Umbilical cord (tissue), 2 donors: ENCODE measurements around the genes MED27 and NTNG2.

GRCh38 chr9:131595867-131596417 is 50.6 kb downstream of the PRRT1B start:
- RAMPAGE, long total RNA, result no peak

DNA sequence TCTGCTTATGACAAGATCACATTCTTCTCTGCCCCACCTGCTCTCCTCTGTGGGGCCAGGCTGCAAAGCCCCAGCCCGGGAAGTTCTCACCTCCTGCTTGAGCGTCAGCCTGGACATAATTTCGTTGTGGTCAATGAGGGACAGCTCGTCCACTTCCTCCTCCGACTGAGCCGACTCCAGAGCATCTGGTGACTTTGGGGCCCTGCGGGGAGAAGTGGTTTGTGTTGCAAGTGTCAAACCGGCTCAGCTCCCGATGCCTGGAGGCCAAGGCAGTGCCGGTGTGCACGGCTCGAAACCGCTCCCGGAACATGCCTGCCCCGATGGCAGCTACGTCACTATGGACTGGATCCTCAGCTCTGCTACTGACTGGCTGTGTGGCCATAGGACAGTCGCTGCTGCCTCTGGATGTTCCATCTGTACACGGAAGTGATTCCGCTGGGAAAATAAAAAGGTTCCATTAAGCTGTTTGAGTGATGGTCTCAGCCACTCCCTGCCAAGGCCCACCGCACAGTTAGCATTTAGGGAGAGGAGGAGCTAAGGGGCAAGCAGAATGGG is 52.9 kb downstream of the PRRT1B start:
- RAMPAGE, long total RNA, result no peak

DNA sequence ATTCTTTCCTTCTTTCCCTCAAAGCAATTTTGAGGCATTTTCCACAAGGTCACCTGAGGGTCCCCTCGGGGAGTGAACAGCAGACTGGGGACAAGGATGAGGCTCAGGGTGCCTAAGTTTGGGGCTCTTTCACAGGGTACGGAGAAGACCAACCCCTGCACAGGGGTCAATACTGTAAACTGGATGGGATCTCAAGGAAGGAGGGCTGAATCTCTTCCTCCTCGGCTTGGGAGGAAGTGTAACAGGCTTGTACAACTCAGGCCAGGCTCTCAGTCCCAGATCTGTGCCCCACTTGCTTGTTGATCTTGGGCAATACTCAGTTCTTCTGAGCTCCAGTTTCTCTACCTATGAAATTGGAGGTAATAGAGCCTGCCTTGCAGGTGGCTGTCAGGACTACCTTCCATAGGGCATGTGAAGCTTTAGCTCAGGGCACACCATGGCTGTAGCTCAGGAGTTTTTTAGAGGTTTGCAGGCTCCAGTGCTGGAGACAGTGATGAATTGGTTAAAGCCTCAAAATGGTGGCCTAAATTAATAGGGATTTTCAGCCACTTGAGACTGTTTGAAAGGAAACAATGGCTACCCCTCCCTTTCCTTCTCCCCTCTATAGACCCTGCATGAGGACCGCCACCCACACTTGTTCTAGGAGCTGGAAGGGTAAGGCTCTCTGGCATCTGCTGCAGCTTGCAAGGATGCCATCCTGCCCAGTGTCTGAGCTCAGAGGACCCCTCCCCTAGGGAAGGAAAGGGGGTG is 78.7 kb downstream of the PRRT1B start:
- RAMPAGE, long total RNA, result no peak

- RAMPAGE, long total RNA, result no peak
These were observed 78.0 kb downstream of the RAPGEF1 start for GRCh38 chr9:131661898-131662322.

DNA sequence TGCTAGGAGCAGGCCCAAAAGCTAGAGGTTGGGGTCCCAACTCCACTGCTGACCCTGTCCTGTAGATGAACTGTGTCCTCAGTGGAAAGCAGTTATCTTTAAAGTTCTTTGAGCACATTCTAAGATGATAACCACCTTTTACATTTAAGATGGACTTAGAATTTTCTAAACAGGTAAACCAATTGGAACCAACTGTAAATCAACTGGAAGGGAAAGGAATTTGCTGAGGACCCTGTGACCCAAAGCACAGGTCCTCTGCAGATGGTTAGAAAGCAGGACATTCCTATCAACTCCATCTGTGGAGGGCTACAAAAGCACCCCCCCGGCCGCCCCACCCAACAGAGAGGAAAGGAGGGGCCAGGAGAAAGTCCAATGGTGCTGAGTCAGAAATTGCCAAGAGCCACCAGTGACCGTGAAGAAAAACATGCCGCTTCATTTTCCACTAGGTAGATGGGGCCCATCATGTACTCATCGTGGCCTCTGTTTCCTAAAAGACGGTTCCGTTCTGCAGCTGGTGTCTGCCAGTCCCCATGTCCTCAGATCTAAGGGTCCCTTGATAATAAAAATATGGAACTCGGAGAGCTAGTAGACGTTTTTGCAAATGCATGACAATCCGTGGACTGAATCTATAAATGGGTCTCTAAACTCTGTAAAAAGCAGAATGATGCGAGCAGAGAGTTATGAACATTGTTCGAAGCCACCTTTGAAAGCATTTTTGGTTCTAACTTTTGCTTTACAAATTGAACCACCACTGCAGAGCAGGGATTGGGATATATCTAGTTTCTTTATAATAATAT is 66.3 kb downstream of the RAPGEF1 start:
- RAMPAGE, long total RNA, result no peak

GRCh38 chr9:131704350-131704892 is 35.5 kb downstream of the RAPGEF1 start:
- RAMPAGE, long total RNA, result no peak

- RAMPAGE, long total RNA, result no peak
These were observed 32.2 kb downstream of the RAPGEF1 start for GRCh38 chr9:131707653-131708160.

DNA sequence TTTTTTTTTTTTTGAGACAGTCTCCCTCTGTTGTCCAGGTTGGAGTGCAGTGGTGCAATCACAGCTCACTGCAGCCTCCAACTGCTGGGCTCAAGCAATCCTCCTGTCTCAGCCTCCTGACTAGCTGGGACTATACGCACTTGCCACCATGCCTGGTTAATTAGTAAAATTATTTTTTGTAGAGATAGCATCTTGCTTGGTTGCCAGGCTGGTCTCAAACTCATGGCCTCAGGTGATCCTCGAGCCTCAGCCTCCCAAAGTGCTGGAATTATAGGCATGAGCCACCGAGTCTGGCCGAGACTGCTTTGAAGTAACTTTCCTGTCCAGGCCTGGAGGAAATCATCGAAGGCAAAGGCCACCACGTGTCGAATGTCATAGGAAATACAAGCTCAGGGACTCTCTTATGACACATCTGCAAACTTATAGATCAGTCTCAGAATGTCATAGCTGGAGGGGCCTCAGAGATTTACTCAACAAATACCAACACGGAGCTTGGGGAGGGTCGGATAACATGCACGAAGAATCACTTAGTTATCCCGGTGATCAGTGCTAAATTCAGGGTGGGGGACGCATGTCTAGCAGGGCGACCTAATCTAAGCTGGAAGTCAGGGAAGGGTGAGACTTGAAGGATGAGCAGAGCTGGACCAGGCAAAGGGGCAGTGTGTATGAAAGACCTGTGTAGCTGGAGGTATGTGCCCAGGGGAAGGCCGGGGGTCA is 25.0 kb downstream of the RAPGEF1 start:
- RAMPAGE, long total RNA, result no peak

DNA sequence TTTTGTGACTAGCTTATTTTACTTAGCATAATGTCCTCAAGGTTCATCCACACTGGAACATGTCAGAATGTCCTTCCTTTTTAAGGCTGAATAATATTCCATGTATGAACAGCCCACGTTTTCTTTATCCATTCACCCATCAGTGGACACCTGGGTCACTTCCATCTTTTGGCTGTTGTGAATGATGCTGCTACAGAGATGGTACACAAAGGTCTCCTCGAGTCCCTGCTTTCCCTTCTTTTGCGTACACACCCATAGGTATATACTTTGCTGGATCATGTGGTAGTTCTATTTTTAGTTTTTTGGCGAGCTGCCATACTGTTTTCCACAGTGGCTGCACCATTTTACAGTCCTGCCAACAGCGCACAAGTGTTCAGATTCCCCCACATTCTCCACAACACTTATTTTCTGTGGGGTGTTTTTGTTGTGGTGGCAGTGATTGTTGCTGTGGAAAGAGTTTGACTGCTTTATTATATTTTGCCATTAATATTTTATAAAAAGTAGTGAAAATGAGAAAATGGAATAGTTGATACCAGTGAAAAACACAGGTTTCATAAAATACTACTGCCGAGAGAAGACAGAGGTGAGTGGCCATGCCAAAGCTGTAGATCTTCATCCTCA is 16.2 kb downstream of the RAPGEF1 start:
- RAMPAGE, long total RNA, result no peak

DNA sequence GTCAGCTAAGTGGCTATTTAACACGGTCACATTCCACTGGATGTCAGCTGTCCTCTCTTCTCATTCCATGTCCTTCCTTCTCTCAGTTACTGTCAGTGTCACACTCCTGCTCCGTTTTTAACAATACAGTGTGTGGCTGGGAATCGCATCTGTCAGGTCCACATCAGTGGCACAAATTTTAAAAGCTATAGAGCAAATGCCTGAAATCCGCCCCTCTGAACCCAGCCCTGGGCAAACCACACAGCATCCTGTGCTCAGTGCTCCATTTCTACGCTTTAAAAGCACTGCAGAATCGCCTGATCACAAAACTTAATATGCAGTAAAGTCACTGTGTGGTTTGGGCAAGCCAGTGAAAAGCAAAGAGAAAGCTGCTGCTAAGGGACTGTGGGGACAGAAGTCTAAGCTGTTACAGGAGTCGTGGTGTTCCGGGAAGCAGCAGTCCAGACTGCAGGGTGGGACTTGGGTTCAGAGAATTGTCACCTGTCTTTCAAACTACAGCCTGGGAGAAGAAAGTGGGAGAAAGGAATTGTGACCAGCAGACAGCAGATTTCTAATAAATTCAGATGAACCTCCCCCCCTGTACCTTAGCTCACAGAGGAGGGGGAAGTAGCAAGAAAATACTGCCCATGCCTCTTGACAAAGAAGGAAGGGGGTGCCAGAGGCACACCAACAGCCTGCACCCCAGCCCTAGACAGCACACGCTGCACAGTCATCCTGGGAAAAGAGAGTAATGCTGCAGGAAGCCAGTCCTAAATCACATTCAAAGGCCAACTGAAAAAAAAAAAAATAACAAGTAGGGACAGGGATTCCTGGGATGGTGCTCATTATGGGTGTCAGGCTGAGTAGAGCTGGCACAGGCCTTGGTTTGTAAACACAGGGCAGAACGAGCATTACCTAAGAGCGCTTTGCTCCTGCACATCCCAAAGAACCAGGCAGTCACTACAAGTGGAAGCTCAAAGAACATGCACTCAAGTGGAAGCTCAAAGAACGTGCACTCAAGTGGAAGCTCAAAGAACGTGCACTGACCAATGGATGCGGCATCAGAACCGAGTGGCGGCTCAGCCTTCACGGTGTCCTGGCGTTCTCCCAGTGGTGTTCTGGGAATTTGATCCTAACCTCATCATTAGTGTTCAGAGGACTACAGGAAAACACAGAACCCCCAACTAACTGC is 8.0 kb downstream of the RAPGEF1 start:
- RAMPAGE, long total RNA, result no peak

DNA sequence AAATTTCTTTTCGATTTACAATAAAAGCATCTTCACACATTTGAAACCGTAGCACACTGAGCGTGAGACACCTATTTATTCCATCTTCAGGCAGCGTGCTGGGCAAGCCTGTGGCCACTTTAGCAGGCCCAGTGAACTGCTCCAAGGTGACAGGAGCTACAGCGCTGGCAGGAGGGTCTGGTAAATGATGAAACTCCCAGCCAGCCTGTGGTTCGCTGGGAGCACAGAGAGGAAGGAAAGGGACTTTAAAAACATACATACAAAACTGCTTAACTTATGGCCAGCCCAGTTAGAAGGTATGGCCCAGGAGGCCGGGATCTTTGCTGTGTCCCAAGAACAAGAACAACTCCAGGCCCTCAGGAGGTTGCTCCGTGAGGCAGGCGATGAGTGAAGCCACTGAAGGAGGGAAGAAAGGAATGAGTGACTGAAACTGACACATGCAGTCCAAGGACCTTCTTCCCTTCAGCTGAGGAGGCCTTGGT is 5.0 kb downstream of the RAPGEF1 start:
- RAMPAGE, long total RNA, result no peak

DNA sequence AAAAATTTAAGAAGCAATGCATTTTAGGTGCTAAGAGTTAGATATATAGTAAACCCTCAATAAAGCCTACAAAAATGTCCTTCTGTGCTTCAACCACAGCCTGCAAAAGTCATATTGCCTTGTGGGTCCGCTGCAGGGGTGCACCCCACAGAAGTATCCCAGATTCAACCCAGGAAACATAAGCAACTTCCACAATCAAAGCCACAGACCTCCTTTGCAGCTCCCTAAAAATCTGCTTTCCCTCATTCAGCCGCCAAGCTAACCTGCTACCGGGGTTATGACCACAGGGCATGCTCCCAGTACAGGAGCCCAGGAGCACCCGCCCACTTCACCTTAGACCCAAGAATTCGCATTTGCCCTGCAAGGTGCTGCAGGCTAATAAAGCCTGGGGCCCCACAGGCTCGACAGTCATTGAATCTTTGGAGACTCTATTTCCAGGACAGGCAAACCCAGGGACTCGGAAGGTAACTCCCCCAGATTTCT is 1.2 kb downstream of the RAPGEF1 start:
- RAMPAGE, long total RNA, result no peak

- RAMPAGE, long total RNA, result no peak
These were observed 630 bp downstream of the RAPGEF1 start for GRCh38 chr9:131739145-131739747.

- RAMPAGE, long total RNA, result no peak
These were observed 84.3 kb upstream of the RAPGEF1 start for GRCh38 chr9:131824279-131824478.

- RAMPAGE, long total RNA, result no peak
These were observed at the start of gene MED27 for GRCh38 chr9:132078852-132080279. MED27 (minus strand) TSS chr9:132079867.

DNA sequence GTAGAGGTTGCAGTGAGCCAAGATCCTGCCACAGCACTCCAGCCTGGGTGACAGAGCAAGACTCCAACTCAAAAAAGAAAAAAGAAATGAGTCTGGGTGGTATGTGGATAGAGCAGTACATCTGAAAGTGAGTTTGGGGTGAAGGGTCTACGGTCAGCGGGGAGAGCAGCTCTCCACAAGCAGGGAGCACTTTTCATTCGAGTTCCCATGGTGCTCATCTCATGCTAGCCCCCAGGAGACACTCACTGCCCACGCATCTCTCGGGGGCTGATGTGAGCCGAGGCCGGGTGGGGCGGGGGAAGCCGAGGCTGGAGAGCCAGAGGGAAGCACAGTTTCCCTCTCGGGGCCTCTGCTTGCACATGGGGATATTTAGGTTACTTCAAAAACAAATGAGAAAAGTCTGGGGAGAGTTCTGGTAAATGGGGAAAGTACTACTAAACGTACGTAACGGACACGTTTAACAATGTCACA is 34.1 kb upstream of the NTNG2 start:
- RAMPAGE, long total RNA, result no peak

DNA sequence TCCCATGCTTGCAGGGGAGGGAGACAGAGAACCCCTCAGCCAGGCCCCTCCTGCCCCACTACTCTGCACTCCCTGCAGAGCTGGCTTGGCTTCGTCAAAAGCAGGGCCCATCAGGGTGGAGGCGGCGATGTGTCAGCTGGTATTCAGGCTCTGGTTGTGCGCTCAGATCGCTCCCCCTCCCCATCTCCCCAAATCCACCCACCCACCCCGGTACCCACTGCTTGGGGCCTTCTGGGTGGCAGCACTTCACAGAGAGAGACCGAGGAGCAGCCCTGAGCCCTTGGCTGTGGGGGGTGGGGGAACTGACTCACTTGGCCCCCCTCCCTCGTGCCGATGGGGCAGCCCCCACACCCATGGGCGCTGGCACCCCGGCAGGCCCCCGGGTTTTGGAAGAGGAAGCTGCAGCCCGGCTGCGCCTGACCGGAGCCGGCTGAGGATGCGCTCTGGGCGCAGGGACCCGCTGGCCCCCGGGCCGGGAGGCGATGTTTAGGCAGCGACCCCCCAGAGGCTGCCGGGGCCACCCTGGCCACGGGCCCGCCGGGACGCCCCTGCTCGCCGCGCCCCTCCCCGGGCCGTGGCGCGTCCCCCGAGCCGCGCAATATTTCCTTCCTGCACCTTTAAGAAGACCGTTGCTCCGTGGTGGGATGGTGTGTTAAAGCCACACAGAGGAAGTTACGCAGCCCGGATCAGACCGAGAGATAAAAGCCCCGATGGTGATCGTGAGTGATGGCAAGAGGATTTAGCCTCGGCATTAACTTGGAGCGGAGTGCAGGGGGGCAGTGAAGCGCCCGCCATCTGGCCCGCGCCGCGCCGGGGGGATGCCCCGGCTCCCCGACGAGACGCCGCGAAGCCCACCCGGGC is 627 bp upstream of the NTNG2 start:
- RAMPAGE, long total RNA, result no peak

- RAMPAGE, long total RNA, result no peak
These were observed at the start of gene NTNG2 for GRCh38 chr9:132161862-132162223. NTNG2 (plus strand) TSS chr9:132162058.

- RAMPAGE, long total RNA, result no peak
These were observed 79.2 kb downstream of the NTNG2 start for GRCh38 chr9:132240717-132241824.

- RAMPAGE, long total RNA, result no peak
These were observed 81.5 kb downstream of the NTNG2 start for GRCh38 chr9:132243296-132243865.